PC-3 (cell line): ENCODE measurements around a stretch of chr1.

DNA sequence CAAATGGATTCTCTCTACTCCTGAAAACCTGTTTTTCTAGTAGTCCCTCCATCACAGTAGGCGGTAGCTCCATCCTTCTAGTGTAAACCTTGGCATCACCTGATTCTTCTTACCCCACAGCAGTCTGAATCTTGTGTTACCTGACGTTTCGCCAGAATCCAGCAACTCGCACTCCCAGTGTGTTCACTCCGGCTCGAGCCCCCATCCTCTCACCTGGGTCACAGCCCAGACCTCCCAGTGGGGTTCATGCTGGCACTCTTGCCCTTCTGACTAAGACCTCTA is 5.5 kb downstream of the PADI6 start:
- RAMPAGE, long total RNA: no peak

DNA sequence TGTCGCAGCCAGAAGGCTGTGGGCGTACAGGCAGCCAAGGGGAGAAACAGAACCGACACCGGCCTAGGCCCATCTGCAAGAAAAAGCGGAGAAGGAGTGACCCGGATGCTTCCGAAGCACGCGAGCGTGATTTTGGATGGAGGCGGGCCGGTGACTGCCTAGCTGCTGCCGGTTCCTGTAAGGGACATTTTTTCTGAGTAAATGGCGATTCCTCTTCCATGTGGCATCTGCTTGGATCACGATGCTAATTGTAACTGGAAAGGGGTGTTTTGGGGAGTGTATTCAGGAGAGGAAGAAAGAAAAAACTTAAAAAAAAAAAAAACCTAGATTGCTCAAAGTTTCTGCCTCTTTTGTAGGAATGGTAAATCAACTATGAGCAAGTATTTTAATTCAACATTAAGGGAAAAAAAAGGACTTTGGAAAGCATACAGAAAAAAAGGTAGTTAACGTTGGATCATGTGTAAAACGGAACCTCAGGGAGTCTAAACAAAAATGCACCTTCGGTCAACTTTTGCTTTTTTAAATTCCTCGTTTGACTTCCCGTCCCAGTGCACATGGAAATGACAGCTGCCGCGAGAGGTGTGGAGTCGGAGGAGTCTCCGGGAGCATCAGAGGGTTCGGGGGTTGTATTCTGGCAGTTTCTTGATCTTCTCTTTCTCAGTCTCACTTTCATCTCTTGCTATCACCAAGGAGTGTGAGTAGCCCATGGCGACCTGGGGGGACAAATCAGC is 30.8 kb downstream of the RCC2 start:
- RAMPAGE, long total RNA: no peak

- RAMPAGE, long total RNA: no peak
These were observed 28.6 kb downstream of the RCC2 start for GRCh38 chr1:17410964-17411219.

- RAMPAGE, long total RNA: no peak
These were observed 2.7 kb downstream of the RCC2 start for GRCh38 chr1:17436745-17437141.

DNA sequence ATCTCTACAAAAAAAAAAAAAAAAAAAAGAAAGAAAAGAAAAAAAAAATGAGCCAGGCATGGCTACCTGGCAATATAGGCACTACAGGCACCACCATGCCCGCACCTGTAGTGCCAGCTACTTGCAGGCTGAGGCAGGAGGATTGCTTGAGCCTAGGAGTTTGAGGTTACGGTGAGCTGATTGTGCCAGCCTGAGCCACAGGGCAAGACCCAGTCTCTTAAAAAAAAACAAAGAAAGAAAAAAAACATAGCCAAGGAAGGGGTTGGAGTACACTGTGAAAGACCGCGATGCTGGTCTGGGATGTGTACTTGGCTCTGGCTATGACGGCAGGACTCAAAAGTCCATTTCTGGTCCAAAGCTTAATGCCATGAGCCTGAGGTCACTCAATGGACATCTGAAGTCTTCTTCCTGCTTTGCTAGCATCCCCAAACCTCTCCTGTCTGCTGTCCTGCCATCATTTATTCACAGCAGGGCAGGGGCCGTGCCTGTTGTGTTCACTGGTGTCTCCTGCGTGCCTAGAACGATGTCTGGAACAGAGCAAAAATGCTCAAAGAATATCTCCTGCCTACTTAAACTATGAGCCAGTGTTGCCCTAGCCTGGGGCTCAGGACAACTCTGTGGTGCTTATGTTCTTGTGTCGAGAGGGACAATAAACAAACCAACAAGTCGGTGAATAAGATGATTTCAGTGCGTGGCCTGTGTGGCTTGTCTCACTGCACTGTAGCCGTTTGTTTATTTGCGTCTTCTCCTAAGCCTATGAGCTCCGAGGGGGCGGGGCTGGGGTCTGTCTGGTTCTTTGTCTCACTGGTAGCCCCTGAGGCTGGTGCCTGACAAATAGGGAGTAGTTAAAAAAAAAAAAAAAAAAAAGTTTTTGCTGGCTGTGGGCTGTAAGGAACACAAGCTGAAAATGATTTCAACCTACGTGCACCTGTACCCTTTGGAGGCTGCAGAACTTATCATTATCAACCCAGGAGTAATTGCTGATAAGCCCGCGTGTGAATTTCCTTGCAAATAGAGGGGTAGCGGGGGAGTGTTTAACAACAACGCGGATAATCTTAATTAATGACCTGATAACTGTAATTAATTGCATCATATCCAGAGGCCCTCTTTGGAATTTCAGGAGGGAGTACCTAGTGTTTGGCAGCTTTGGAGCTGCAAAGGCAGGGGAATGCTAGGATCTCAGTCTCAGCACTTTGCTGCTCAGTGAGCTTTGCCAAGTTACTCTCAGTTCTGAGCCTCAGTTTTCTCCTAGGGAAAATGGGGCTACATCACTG is 1.2 kb upstream of the ARHGEF10L start:
- RAMPAGE, long total RNA: no peak

DNA sequence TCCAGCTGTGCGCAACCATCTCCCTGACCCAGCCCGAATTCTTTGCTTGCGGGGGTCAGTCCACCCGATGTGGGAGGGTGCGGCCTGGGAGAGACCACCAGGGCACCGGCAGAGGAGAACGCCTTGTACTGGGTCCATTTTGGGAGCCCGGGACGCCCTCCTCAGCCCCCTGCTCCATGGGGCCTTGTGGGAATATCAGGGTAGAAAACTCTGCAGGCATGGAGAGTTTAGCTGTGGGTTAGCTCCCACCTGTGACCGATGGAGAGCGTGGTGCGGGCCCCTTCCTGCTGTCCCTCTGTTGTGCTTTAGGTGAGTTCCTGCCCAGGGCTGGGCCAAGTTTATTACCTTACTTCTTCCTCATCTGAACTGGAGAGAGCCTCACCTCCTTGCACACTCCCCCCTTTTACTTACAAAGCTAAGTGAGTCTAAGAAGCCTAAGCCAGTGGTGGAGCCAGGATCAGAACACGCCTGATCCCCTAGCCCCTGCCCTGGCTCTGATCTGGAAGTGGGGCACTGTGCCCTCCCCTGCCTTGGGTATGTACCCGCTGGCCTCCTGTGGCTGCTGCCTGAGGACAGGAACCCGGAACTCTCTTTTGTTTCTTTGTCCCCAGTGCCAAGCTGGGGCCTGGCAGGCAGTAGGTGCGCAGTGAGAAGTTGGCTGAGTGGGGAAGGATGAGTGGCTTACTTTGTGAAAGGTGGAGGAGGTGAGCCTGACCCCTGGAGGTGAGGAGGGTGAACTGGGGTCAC is 32.8 kb downstream of the ARHGEF10L start:
- RAMPAGE, long total RNA: no peak

DNA sequence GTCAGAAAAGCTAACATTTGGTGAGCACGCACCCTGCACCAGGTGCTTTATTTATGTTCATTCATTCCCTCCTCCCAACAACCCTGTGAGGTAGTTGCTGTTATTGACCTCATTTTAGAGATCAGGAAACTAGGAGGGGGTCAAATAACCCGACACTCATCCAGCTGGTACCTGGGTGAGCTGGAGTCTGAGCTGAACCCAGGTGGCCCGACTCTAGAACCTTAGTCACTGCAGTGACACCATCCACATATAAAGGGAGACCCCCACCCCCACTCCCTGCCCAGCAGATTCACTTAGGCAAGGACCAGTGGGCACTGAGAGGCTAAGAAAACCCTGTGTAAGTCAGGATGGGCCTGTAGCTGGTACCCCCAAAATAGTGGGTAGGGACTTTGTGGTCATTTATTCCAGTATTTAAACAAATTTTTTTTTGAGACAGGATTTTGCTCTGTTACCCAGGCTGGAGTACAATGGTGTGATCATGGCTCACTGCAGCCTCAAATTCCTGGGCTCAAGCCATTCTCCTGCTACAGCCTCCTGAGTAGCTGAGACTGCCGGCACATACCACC is 44.0 kb downstream of the ARHGEF10L start:
- RAMPAGE, long total RNA: no peak

GRCh38 chr1:17604966-17605363 is 65.5 kb downstream of the ARHGEF10L start:
- RAMPAGE, long total RNA: no peak

DNA sequence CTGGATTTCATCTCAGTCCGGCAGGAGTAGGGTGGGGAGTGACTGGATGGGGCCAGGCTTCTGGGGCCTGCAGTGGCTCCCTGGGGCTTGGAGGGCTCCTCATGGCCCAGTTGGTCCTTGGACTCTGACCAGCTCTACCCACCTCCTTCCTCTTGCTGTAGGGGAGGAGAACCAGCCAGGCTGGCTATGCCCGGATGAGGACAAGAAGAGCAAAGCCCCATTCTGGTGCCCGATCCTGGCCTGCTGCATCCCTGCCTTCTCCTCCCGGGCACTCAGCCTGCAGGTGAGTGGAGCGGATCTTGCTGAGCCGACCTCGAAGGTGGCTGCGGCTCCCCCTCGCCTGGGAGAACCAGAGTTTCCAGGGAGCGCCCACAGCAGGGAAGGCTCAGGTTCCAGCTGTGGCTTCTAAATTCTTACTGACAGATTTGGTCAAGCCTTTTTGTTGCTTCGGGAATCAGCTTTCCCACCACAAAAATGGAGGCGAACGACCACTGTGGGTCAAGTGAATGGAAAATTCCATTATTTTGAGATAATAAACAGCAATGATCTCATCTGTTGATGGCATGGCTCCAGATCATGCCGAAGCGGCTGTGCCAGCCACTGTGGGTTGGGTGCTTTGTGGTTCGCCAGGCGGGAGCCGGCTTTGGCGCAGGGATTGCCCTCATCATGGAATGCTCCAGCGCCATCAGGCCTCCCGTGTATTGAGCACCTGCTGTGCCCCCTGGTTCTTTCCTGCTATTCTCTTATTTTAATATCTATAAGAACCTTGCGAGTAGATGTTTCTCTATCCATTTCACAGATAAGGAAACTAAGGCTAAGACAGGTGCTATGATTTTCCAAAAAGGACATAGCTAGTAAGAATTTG is 106.5 kb upstream of the ACTL8 start:
- RAMPAGE, long total RNA: no peak

DNA sequence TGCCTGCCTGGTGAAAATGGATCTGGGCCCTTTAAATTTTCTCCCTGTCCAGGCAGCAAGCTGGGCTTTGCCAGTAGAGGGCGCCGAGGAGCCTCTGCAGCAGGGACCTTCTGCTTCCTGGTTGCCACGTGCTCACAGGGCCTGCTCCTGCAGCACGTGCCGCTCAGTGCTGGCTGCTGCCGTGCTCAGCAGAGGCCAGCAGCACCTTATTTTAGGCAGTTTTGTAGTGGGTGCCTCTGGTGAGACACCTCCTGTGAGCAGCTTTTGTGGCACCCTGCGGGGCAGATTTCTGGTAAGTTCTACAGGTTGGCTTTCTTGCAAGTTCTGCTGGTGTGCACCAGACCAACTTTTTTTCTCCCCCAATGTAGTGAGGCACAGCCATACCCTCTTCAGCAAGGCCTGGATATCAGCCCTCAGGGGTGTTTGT is 4.1 kb downstream of the ACTL8 start:
- RAMPAGE, long total RNA: no peak

GRCh38 chr1:18636296-18637161 is 5.9 kb downstream of the PAX7 start:
- RAMPAGE, long total RNA: no peak

DNA sequence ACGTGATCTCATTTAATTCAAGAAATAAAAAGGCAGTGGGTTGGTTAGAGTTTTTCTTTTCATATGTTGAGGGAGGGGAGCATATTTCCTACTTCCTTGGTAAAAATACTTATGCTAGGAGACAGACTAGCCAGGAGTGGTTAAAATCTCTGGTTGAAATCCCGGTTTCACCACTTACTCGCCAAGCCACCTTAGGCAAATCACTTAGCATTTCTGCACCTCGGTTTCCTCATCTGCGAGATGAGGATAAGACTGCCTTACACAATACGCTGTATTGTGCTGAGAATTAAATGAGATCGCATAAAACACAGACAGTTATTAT is 1.4 kb downstream of the IFFO2 start:
- RAMPAGE, long total RNA: no peak

- RAMPAGE, long total RNA: start-site peak on the minus strand at chr1:19011070-19011163, 18 and 24 reads in 2 replicates
These were observed 54.3 kb upstream of the IFFO2 start for GRCh38 chr1:19010348-19011645.

- RAMPAGE, long total RNA: no peak
These were observed 98.6 kb upstream of the IFFO2 start for GRCh38 chr1:19055054-19055466.

GRCh38 chr1:19071799-19072529 is 115.5 kb upstream of the IFFO2 start:
- RAMPAGE, long total RNA: no peak

DNA sequence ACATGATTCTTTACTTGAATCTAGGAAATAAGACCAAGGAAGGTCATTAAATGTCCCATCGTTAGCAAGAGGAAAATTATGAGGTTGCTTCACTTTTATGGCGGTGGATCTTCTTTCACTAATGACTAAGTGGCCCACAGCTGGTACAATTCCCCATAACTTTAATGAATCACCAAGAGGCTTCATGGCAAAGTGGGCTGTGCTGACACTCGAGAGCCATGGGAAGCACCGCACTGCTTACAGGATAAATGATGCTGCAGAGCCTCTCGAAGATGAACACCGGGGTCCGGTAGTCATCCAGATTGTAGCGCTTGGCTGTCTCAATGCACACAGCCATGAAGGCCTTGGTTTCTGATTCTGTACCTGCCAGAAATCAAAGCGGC is 108.8 kb downstream of the UBR4 start:
- RAMPAGE, long total RNA: no peak

- RAMPAGE, long total RNA: no peak
These were observed 79.7 kb downstream of the UBR4 start for GRCh38 chr1:19130206-19131001.

DNA sequence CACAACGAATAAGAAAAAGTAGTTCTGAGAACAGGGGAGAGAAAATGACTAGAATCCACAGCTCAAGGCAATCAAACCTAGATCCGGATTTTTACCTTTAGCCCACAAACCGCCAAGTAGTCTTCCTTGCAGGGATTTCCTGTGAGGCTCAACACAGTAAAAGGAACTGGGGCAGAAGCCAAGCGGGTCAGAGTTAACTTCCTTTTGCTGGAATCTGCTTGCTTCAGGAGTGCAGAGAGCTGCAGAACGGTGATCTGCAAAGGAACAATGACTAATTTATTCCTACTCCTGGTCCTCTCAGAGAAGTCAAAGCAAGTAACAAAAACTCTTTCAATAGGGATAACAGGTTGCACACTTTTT is 53.4 kb downstream of the UBR4 start:
- RAMPAGE, long total RNA: no peak

GRCh38 chr1:19205499-19205944 is 4.5 kb downstream of the UBR4 start:
- RAMPAGE, long total RNA: no peak

DNA sequence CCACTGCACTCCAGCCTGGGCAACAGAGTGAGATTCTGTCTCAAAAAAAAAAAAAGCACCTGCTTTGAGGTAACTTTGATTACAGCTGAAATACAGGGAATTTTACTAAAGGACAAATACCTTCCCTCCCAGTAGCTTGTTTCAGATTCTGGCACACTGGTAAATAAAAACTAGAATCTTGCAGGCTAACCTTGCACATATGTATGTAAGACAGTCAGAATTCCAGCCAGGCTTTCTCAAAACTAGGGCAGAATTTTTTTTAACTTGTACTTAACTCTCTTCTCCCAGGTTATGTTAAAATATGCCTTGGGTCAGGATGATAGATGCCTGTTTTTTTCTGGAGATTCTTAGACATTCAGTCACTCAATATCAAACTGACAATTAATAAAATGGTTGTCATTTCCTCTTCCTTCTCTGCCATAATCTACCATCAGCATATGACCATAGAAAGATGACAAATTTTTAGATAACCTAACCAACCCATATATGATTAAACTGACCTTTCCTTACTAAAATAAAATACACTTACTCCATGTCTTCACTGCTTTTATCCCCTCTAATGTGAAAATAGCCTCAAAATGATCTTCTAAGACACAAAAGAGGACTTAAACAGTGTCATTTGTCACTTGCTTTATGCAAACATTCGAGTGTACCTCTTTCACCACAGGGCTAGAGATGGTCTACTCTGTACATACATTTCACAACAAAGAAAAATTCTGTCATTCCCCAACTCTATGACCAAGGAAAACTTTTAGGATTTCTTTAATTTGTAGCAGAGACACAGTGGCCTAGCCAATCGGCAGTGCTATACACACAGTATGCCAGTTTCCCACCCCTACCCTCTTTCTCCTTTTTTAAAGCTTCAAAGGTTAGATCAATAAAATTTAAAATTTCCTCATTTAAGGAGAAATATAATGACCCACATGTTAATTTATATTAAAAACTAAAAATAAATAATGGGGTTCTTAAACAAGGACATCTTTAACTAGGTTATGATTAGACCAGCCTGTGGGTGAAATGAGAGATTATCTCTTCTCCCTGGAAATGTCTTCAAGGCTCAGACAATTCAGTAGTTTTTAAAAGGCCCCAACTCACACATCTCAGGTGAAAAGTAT is 7.8 kb upstream of the UBR4 start:
- RAMPAGE, long total RNA: no peak